Gastrocnemius medialis (tissue), 3 donors: ENCODE measurements around a stretch of chr6.

GRCh38 chr6:3165965-3166890, 8.9 kb upstream of the TUBB2A start:
- PRO-cap = no peak
- RAMPAGE, long total RNA, 3 experiments = no peak in any of the 3 experiments

- PRO-cap = no peak
- RAMPAGE, long total RNA, 3 experiments = no peak in any of the 3 experiments
These were observed 13.9 kb upstream of the TUBB2A start for GRCh38 chr6:3171248-3171683.

GRCh38 chr6:3208981-3209635, 18.3 kb downstream of the TUBB2B start:
- PRO-cap = no peak
- RAMPAGE, long total RNA, 3 experiments = no peak in any of the 3 experiments

GRCh38 chr6:3230753-3231122, 3.3 kb upstream of the TUBB2B start:
- PRO-cap = no peak
- RAMPAGE, long total RNA, 3 experiments = no peak in any of the 3 experiments

DNA sequence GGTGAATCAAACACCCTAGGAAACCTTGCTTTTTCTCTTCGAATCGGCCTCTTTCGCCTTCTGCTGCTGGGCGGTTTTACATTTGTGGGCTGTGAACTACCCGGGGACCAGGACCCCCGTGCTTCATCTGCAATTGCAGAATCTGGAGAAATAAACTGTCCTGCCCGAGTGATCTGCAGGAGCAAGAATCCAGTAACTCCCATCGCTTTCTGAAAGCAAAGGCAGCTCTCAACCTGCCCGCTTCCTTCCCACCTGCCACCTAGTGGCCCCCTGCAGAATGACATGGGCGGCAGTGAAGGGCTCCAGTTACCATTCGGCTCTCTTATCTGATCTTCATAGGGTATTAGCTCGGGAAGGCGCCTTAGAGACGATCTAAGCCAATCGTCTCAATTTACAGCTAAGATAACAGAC, 7.4 kb upstream of the PSMG4 start:
- PRO-cap = no peak
- RAMPAGE, long total RNA, 3 experiments = no peak in any of the 3 experiments

GRCh38 chr6:3282164-3282389, 23.3 kb downstream of the PSMG4 start:
- PRO-cap = unidirectional peak, minus-strand start at chr6:3282277
- RAMPAGE, long total RNA, 3 experiments = no peak in any of the 3 experiments

DNA sequence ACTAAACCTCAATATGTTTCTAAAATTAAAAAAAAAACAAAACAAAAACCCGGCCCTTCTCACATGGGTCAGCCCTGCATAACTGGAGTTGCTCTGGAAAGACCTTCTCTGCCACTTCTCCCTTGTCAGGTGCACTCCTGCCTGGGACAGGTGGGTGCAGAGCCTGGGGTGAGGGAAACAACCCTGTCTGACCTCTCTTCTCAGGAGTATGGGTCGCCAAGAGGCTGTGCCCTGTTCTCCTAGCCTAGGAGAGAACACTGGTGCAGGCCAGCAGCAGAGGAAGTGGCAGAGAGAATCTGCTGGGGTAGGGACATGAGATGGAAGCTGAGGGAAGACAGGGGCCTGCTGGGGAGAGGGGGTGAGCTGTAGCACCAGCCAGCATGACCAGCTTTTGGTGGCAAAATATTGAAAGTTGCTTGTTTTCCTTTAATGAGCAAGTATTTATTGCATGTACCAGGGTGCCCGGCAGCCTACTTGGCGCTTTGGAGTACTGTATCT, 62.9 kb downstream of the PSMG4 start:
- PRO-cap = no peak
- RAMPAGE, long total RNA, 3 experiments = no peak in any of the 3 experiments

GRCh38 chr6:3331551-3331846, 72.8 kb downstream of the PSMG4 start:
- PRO-cap = no peak
- RAMPAGE, long total RNA, 3 experiments = no peak in any of the 3 experiments

DNA sequence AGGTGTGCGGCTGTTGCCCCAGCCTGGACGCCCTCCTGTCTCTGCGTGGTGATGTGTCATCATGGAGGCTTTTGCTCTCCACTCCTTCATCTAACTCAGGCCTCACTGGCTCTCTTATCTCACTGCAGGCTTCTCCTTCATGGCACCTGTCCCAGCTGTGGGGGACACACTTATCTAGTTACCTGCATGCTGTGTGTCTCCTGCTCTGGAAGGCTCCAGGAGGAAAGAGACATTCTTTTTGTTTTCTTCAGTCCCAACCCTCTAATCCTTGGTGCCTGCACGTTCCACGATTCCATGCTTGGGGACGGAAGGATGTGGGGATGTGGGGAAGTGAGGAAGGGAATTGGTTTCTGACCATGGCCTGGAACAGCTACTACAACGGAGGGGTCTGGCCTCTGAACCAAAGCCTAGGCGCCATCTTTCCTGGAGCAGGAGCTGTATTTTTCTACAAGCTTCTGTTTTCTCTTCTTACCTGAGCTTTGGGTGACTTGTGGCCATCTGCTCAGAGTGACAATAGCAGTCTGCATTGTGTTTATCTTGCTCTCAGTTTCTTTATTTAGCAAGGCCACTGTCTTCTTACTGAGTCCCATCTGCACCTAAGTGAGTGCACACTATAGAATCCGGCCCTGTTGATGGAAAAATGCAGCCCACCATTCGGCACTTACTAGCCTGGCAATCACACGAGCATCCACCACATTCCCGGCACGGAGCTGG, 89.3 kb downstream of the PSMG4 start:
- PRO-cap = no peak
- RAMPAGE, long total RNA, 3 experiments = no peak in any of the 3 experiments

DNA sequence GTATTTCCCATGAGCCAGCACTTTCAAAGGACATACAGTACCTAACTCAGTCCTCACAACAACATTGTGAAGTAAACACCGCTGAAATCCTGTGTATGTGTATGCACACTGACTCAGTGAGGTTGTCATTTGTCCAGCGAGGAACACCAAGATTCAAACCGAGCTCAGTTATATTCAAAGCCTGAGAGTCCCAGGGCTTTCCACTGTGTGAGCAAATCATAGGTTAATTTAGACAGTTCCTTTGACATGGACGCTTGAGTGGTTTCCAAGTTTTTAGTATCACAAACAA, 50.0 kb upstream of the SLC22A23 start:
- PRO-cap = no peak
- RAMPAGE, long total RNA, 3 experiments = no peak in any of the 3 experiments

DNA sequence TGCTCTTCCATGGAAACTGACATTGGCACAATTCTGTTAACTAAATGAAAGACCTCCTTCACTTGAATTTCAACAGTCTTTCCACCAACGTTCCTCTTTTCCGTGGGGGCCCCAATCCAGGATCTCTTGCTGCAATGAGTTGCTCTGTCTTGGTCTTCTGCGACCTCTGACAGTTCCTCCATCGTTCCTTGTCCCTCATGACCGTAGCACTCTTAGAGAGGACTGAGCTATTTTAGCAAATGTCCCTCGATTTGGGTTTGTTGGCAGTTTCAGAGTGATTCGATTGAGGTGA, 20.0 kb downstream of the PXDC1 start:
- PRO-cap = no peak
- RAMPAGE, long total RNA, 3 experiments = no peak in any of the 3 experiments

- PRO-cap = no peak
- RAMPAGE, long total RNA, 3 experiments = no peak in any of the 3 experiments
These were observed 42.9 kb upstream of the FAM50B start for GRCh38 chr6:3806286-3806661.

GRCh38 chr6:3904345-3905020, 55.3 kb downstream of the FAM50B start:
- PRO-cap = unidirectional peak, plus-strand start at chr6:3904807
- RAMPAGE, long total RNA, 3 experiments = no peak in any of the 3 experiments

- PRO-cap = no peak
- RAMPAGE, long total RNA, 3 experiments = no peak in any of the 3 experiments
These were observed 80.4 kb downstream of the FAM50B start for GRCh38 chr6:3929632-3929831.

- PRO-cap = unidirectional peak, minus-strand start at chr6:4021665; unidirectional peak, minus-strand start at chr6:4021761; unidirectional peak, minus-strand start at chr6:4021998
- RAMPAGE, long total RNA, 3 experiments = no peak in any of the 3 experiments
These were observed 894 bp downstream of the PRPF4B start for GRCh38 chr6:4021537-4022851.

- PRO-cap = no peak
- RAMPAGE, long total RNA, 3 experiments = no peak in any of the 3 experiments
These were observed 375 bp upstream of the FAM217A start for GRCh38 chr6:4079261-4079763.

DNA sequence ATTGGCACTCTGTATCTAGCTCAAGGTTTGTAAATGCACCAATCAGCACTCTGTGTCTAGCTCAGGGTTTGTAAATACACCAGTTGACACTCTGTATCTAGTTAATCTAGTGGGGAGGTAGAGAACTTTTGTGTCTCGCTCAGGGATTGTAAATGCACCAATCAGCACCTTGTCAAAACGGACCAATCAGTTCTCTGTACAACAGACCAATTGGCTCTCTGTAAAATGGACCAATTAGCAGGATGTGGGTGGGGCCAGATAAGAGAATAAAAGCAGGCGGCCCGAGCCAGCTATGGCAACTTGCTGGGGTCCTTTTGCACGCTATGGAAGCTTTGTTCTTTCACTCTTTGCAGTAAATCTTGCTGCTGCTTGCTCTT, 11.8 kb upstream of the FAM217A start:
- PRO-cap = no peak
- RAMPAGE, long total RNA, 3 experiments = no peak in any of the 3 experiments

- PRO-cap = unidirectional peak, minus-strand start at chr6:4358423; bidirectional peak, plus-strand start at chr6:4358995, minus-strand start at chr6:4358624
- RAMPAGE, long total RNA, 3 experiments = no peak in any of the 3 experiments
These were observed 223.2 kb upstream of the ECI2 start for GRCh38 chr6:4358168-4359404.

- PRO-cap = bidirectional peak, plus-strand start at chr6:4371655, minus-strand start at chr6:4371618
- RAMPAGE, long total RNA, 3 experiments = no peak in any of the 3 experiments
These were observed 235.9 kb upstream of the ECI2 start for GRCh38 chr6:4371203-4371838.

GRCh38 chr6:4427858-4428282, 292.5 kb upstream of the ECI2 start:
- PRO-cap = no peak
- RAMPAGE, long total RNA, 3 experiments = no peak in any of the 3 experiments